SK-N-MC (cell line): ENCODE data around the genes FOSL2 and GALNT14.

DNA sequence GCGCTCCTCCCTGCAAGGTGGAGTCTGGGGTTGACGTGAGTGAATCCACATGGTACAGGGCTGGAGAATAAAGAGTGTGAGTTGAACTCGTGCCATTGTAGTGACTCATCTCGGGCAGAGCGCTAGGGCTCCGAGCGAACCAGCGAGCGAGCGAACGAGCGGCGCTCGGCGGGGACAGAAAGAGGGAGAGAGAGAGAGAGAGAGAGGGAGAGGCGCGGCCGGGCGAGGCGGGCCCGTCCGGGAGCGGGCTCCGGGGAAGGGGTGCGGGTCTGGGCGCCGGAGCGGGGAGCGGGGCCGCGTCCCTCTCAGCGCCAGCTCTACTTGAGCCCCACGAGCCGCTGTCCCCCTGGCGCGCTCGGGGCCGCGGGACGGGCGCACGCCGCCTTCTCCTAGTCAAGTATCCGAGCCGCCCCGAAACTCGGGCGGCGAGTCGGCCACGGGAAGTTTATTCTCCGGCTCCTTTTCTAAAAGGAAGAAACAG is at the start of gene FOSL2:
TSS of gene FOSL2 (plus strand) at position 98 of the 481 bp plus-strand sequence.
- RRBS, result no CpG with 5 or more reads among the region's 52 CpGs

DNA sequence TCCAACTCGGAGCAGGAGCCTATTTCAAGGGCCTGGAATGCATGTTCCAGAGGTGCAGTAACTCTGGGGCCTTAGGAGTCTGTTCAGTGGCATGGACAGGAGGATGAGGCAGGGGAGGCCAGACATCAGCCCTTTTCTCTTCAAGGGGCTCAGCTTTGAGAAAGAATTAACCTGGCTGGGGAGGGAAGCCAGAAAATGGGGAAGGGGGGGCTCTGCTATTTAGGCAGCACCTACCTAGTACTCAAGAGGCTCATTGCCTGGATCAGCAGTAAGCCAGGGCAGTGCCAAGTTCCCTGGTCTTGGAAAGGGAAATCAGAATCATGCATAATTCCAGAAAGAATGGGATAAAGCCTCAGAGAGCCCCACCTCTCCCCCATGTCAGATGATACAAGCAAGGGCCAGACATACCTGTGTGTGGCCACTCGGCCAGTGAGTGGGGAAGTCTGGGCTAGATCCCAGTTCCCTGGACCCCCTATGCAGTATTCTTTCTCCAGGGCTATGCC is 12.3 kb downstream of the FOSL2 start:
- RRBS, result no CpG with 5 or more reads among the region's 2 CpGs

DNA sequence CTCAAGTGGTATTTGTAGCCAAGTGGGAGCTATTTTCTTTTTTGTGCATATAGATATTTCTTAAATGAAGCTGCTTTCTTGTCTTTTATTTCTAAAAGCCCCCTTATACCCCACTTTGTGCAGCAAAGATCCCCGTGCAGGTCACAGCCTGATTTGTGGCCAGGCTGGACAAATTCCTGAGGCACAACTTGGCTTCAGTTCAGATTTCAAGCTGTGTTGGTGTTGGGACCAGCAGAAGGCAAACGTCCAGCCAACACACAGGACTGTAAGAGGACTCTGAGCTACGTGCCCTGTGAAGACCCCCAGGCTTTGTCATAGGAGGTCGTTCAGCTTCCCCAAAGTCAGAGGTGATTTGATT is 21.9 kb downstream of the FOSL2 start:
- RRBS, result no CpG with 5 or more reads among the region's 4 CpGs

DNA sequence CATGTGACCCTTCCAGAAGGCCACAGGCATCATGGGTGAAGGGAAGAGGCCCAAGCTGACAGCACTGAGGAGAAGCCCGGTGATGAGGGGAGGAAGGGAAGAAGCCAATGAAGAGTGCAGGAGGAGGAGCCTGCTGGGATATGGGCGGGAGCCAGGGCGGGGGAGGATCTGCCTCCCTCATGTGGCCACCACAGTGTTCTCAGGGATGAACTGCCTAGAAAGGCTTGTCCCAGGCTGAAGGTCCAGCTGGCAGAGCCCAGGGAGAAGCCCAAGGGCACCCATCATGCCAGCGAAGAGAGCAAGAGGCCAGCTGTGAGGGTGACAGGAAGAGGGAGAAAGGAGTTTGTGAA is 24.6 kb upstream of the PLB1 start:
- RRBS, result no CpG with 5 or more reads among the region's 4 CpGs

DNA sequence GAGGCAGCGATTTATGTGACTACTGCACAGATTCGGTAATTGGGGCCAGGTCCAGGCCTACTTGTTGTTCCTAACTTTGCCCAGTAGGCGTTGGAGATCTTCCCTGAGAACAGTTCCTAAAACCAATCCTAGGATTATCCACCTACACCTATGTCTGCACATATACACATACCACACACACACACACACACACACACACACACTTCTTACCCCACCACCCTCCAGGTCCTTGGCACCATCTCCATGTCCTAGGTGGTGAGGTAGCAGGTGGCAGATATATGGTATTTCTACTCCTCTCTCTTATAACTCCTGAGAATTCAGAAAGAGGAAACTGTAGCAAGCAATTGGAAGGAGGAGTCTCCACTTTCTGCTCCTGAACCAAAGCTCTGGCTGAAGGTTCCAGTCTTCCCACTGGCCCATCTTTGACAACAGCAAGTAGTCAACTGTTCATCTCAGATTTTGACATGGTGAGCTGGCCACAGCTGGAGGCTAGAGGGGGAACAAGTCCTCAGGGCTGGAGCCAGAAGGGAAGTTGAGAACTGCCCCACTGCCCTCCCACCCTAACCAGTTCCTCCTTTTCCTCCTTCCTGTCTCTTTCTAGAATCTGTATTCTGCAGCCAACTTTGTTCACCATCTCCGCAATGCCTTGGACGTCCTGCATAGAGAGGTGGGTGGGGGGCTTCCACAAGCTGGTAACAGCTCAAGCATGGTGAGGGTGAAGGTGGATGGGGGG is 105.6 kb downstream of the PLB1 start:
- RRBS, result no CpG with 5 or more reads among the region's 5 CpGs

- RRBS, result no CpG with 5 or more reads among the region's 9 CpGs
Observed at GRCh38 chr2:28633497-28634170, 118.0 kb upstream of the PPP1CB start.

DNA sequence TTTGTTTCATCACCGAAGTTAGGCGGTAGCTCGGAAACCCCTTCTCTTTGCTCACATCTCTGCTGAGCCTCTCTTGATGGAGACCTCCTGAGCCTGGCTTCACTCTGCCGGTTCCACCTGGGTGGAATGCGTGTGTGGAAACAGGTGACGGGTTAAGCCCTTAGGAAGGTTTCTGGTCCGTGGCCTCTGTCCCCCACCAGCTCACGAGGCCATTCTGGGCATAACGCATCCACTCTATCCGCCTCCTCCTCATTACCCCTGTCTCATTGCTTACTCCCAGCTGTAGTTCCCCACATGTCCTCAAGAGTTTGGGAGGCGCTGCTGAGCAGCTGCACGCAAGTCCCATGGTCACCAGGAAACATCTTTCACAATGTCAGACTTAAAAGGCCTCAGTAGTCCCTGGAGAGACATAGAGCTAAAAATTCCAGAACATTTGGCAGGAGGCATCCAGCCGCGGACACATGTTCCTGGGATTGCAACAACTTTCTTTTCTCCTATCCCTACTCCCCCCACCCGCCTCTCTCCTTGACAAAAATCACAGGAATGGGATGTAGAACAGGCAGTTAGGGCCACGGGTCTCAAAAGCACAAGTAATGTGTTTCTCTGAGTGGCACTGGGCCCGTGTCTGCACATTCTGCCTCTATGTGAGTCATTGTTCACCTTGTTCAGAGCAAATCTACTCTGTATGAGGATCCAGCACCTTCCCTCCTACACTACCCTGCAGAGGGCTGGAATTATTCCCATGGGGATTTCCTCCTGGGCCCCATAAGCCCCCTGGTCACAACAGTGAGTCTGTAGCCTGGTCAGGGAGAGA is 8.0 kb downstream of the LBH start:
- RRBS, result no CpG with 5 or more reads among the region's 17 CpGs

- RRBS, result no CpG with 5 or more reads among the region's 9 CpGs
Observed at GRCh38 chr2:30265845-30266814, 34.8 kb downstream of the LBH start.

GRCh38 chr2:30336812-30337781 is 105.8 kb downstream of the LBH start:
- RRBS, result 96% methylated on average over 3 of the region's 16 CpGs

GRCh38 chr2:30514489-30515010 is 67.5 kb downstream of the LCLAT1 start:
- RRBS, result no CpG with 5 or more reads among the region's 3 CpGs

DNA sequence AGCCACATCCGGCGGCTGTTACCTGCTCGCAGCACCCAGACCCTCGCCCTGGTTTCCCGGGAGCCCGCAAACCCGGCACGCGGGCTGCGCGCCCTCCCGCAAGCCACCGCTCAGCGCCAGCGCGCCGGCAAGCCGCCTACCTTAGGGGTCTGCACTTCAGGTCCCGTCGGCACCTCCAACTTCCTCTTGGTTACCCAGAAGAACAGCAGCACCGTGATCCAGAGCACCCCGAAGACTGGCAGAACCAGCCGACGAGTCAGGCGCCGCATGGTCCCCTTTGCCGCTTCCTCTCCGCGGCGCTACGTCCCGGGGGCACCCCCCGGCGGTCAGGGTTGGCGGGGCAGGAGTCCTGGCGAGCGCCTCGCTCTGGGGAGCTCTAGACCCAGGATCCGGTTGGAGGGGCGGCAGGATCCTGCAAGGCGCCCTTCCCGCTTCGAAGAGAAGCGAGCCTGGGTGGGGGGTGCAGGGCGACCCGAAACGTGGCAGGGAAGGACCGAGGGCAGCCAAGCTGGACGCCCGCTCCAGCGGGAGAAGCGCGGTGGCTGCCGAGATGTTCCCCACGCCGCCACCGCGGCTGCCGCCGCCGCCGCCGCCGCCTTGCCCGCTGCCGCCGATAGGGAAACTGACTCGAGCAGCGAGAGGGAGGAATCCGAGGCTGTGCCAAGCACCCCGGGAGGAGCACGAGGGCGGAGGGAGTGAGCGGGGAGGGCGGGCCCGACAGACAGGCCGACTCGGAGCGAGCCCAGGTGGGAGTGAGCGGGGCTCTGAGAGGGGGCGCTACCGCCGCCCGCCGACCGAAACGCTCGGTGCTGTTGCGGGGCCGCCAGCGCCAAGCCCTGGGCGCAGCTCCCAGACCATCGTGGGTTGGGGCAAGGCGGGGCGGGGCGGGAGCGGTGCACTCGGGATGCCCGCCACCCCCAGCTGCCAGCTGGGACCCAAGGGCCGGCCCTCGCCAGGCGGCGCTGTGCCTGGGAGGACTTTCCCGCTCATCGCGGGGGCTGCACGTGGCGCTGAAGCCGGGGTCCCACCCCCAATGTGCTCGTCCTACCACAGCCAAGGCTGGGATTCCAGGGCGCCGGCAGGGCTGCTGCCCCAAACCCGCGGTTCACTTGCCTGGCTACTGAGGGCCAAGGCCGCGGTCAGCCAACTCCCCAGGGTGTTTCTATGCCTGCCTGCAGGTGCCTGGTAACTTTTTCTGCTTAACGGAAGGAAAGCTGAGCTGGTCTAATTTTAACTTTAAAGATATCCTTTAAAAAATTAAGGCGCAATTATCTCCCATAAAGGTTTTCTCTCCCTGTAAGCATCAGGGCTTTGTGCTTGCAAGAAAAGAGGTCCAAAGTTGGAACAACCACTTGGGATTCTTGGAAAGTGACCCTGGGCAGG is at the start of gene GALNT14:
TSS of gene GALNT14 (minus strand) at position 623 of the 1,383 bp plus-strand sequence.
- RRBS, result 3% methylated on average over 36 of the region's 118 CpGs

DNA sequence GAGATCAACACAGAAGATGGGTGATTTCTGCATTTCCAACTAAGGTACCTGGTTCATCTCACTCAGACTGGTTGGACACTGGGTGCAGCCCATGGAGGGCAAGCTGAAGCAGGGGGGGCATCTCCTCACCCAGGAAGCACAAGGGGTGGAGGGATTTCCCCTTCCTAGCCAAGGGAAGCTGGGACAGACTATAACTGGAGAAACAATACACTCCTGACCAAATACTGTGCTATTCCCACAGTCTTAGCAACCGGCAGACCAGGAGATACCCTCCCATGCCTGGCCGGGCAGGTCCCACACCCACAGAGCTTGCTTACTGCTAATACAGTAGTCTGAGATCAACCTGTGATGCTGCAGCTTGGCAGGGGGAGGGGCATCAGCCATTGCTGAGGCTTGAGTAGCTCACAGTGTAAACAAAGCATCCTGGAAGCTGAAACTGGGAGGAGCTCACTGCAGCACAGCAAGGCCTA is 74.6 kb upstream of the XDH start:
- RRBS, result no CpG with 5 or more reads among the region's 2 CpGs

GRCh38 chr2:31489610-31489860 is 75.0 kb upstream of the XDH start:
- RRBS, result no CpG with 5 or more reads among the region's 1 CpG

DNA sequence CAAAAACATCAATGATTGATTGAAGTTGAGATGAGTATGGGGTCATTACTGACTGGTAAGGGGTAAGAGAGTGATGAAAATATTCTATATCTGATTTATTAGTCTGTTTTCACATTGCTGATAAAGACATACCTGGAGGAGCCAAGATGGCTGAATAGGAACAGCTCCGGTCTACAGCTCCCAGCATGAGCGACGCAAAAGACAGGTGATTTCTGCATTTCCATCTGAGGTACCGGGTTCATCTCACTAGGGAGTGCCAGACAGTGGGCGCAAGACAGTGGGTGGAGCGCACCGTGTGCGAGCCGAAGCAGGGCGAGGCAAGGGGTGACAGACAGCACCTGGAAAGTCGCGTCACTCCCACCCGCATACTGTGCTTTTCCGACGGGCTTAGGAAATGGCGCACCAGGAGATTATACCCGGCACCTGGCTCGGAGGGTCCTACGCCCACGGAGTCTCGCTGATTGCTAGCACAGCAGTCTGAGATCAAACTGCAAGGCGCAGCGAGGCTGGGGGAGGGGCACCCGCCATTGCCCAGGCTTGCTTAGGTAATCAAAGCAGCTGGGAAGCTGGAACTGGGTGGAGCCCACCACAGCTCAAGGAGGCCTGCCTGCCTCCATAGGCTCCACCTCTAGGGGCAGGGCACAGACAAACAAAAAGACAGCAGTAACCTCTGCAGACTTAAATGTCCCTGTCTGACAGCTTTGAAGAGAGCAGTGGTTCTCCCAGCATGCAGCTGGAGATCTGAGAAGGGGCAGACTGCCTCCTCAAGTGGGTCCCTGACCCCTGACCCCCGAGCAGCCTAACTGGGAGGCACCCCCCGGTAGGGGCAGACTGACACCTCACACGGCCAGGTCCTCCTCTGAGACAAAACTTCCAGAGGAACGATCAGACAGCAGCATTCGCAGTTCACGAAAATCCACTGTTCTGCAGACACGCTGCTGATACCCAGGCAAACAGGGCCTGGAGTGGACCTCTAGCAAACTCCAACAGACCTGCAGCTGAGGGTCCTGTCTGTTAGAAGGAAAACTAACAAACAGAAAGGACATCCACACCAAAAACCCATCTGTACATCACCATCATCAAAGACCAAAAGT is 82.0 kb upstream of the XDH start:
- RRBS, result no CpG with 5 or more reads among the region's 31 CpGs

- RRBS, result no CpG with 5 or more reads among the region's 2 CpGs
Observed at GRCh38 chr2:31704940-31705280, 124.2 kb upstream of the SRD5A2 start.

- RRBS, result no CpG with 5 or more reads among the region's 3 CpGs
Observed at GRCh38 chr2:31708213-31708402, 127.4 kb upstream of the SRD5A2 start.

- RRBS, result no CpG with 5 or more reads among the region's 1 CpG
Observed at GRCh38 chr2:32017901-32018382, 7.1 kb upstream of the MEMO1 start.

DNA sequence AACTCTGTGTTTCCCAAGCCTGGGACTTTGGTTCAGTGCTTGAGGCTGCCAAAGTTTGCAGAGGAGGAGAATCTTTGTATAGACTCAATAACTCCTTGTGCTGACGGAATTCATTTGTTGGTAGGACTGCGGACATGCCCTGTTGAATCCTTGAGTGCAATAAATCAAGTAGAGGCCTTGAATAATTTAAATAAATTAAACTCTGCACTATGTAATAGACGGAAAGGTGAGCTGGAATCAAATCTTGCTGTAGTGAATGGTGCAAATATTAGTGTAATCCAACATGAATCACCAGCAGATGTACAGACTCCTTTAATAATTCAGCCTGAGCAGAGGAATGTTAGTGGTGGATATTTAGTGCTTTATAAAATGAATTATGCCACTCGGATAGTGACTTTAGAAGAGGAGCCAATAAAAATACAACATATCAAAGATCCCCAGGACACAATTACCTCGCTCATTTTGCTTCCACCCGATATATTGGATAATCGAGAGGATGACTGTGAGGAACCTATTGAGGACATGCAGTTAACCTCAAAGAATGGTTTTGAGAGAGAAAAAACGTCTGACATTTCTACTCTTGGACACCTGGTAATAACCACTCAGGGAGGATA is 58.7 kb downstream of the BIRC6 start:
- RRBS, result no CpG with 5 or more reads among the region's 8 CpGs

DNA sequence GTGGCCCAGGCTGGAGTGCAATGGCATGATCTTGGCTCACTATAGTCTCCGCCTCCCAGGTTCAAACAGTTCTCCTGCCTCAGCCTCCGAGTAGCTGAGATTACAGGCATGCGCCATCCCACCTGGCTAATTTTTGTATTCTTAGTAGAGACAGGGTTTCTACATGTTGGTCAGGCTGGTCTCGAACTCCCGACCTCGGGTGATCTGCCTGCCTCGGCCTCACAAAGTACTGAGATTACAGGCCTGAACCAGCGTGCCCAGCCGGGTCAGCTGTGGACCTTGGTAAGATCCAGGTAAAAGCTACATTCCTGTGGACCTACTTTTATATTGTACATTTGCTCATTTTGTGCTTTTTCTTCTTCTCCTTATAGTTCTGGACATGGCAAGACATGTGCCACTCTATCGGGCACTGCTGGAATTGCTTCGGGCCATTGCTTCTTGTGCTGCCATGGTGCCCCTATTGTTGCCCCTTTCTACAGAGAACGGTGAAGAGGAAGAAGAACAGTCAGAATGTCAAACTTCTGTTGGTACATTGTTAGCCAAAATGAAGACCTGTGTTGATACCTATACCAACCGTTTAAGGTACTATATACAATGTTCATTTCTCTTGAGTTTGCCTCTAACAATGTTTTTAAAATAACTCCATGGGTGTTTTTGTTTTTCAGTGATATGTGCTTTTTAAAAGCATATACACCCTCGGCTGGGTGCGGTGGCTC is 52.9 kb upstream of the TTC27 start:
- RRBS, result no CpG with 5 or more reads among the region's 15 CpGs

DNA sequence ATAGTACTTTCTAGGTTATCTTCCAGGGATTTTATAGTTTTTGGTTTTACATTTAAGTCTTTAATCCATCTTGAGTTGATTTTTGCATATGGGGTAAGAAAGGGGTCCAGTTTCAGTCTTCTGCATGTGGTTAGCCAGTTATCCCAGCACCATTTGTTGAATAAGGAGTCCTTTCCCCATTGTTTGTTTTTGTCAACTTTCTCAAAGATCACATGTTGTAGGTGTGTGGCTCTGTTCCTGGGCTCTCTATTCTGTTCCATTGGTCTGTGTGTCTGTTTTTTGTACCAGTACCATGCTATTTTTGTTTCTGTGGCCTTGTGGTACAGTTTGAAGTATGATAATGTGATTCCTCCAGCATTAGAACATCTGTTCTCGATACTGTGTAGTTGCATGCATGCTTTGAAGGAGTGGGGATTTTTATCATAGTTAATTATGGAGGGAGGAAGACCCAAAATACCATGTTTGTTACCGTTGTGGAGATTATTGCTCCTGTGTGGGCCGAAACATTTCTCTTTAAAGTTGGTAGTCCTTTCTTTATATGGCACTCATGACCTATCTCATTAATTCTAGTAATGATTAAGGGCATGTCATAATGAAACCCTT is 87.4 kb downstream of the TTC27 start:
- RRBS, result no CpG with 5 or more reads among the region's 3 CpGs